Measurements from ENCODE around the gene IDH3B.

DNA sequence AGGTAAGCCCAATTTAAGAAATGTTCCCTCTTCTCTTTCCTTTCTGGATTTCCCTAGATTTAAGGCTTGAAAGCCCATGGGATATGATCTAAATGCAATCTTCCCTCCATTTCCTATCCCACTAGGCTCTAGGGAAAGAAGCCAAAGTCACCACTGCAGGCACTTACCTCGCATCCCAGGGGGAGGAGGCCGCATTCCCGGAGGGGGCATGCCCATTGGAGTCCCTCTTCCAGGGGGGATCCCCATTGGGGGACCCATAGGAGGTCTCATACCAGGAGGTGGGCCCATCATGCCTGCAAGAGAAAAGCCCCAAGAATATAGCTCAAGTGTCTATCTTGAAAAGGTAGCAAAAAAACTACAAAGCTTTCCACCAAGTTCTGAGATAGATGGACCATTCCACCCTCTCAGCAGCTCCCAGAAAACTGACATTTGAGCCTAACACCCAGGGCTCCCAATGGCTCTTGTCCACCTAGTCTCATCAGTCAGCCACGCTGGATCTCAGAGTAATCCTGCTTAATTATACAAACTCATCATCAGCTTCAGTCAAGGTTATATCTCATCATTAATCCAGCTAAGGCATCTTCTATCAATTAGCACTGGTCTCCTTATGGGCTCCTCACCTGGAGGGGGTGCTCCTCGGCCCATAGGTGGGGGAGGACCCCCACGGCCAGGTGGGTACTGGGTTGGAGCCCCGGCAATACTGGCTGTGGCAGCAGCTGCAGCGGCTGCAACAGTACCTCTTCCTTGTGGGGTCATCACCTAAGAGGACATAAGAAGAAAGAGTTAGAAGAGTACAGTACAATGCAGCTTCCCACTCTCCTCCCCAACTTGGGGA lies 7.9 kb downstream of the SNRPB start:
- PRO-cap, 3 experiments, result no peak in any of the 3 experiments
- RAMPAGE, long total RNA, result no peak
- RRBS, 2 experiments, result no CpG with 5 or more reads among the region's 8 CpGs

- PRO-cap, 3 experiments, result no peak in any of the 3 experiments
- RAMPAGE, long total RNA, result no peak
- RRBS, 2 experiments, result no CpG with 5 or more reads among the region's 9 CpGs
Observed at GRCh38 chr20:2467303-2468048, 3.1 kb downstream of the SNRPB start.

GRCh38 chr20:2664097-2664394 lies at the start of gene IDH3B:
TSS of gene IDH3B (minus strand) at chr20:2664216.
- PRO-cap, 3 experiments, result peak in 3 of 3 experiments; most common plus-strand start chr20:2664277 (in 2); most common minus-strand start chr20:2664188 (in 1)
- RAMPAGE, long total RNA, result start-site peak on the minus strand at chr20:2664195-2664207, 553 and 575 reads in 2 replicates
- RRBS, 2 experiments, result 1 to 2% methylated on average over 11 of the region's 23 CpGs

DNA sequence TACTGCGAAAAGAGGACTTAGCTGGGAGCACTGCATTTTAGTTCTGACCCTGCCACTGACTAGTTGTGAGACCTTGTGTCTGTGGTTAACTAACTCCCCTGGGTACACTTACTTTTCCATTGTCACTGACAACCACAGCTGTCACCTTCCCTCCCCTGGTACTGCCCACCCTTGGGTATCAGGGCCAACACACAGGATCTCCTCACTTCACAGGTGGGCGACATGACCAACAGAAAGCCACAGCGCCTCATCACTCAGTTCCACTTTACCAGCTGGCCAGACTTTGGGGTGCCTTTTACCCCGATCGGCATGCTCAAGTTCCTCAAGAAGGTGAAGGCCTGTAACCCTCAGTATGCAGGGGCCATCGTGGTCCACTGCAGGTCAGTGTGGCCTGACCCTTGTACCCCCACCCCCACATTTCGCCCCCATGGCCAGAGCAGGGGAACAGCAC lies 21.6 kb upstream of the GNRH2 start:
- PRO-cap, 3 experiments, result no peak in any of the 3 experiments
- RAMPAGE, long total RNA, result no peak
- RRBS, 2 experiments, result no CpG with 5 or more reads among the region's 7 CpGs

DNA sequence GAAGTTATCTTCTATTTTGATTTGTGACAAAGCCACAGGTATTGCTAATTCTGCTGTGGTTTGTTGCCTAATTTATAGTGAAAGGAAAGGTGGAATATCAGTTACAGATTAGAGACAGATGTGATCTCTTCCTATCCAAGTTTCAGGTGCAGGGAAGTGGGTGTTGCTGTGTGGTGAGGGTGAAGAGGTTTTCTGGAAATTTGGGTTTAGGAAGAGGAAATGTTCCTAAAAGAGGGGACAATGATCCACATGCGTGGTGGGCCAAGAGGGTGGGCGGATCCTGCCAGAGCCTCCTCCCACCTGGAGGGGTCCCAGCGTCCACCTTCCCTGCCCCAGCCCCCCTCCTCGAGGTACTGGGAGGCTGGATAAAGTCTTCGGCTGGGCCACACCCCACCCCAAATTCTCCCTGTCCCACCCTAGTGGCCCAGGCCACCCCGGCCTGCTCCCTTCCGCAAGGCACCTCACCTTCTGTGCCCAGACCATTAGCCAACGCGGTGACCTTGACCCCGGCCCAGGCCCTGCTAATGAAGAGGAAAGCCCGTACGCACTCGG lies 382 bp upstream of the OXT start:
- PRO-cap, 3 experiments, result no peak in any of the 3 experiments
- RAMPAGE, long total RNA, result no peak
- RRBS, 2 experiments, result 59 to 65% methylated on average over 3 to 5 of the region's 13 CpGs

DNA sequence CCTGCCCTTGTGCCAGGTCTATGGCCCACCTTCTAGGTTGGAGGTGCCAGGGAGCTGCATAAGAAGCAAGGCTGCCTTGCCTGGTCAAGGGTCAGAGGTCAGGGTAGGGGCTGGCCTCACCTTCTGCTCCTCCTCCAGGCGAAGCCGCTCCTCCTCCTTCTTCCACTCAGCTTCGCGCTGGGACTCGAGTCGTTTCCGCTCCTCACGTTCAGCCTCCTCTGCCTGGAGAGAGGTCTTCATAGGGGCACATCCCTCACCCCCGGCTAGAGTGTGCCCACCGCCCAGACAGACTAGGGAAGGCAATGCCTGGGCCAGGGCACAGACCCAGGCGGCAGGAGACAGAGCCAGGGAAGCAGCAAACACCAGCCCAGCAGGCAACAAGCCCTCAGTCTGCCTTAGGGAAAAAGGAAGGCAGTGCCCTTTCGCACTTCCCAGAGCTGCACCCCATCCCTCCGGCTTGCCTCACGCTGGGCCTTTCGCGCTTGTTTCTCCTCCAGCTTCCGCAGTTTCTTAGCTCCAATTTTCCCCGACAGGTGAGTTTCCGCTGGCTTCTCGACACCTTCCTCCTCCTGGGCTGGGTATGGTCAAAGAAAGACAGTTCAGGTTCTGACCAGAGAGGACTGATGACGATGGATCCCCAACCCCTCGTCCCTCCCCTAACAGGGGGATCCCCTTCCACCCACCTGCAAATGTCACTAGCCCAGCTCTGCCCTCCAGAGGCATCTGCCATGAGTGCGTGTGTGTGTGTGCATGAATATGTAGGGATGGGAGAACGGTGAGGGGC lies 4.4 kb downstream of the DDRGK1 start:
- PRO-cap, 3 experiments, result no peak in any of the 3 experiments
- RAMPAGE, long total RNA, result no peak
- RRBS, 2 experiments, result no CpG with 5 or more reads among the region's 24 CpGs

DNA sequence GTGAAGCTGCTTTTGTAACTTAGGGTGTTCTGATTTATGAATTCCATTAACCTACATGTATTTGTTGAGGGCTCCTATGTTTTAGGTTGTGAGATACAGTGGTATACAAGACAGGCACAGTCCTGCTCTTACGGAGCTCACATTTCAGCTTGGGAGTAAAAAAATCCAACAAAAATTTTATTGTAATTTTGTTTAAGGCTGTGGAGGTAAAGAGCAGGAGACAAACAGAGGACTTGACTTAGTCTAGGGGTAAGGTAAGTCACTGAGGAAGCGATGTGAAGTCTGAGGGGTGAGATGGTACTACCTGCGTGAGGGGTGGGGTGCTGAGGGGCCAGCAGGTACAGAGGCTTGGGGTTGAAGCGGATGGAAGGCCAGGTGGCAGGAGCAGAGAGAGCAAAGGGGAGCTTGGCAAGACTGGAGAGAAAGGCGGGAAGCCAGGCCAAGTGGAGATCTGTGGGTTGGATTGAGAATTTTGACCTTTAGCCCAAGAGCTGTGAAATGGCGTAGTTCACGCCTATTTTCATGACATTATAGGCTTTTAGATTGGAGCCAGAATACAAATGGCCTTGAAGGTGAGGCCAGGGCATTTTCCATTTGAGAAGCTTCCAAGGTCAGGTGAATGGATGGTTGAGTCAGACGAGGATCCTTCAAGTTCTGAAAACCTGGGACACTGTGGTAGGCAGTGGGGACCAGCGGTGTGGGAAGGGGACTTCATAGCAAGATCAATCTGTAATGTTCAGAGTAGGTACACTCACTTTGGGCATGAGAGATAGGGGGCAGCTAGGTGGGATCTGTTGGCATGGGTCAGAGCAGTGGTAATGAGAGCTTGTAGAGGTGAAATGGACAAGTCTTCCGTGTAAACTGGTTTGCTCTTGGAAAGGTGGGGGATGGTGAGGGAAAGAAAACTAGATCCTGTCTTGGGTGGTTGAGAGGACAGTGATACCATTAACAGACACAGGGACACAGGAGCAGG lies 2.5 kb downstream of the ATRN start:
- PRO-cap, 3 experiments, result no peak in any of the 3 experiments
- RAMPAGE, long total RNA, result no peak
- RRBS, 2 experiments, result no CpG with 5 or more reads among the region's 10 CpGs

GRCh38 chr20:3679408-3679682 lies 2.5 kb downstream of the ADAM33 start:
- PRO-cap, 3 experiments, result no peak in any of the 3 experiments
- RAMPAGE, long total RNA, result no peak
- RRBS, 2 experiments, result no CpG with 5 or more reads among the region's 5 CpGs

GRCh38 chr20:3728638-3729315 lies 3.7 kb upstream of the HSPA12B start:
- PRO-cap, 3 experiments, result no peak in any of the 3 experiments
- RAMPAGE, long total RNA, result no peak
- RRBS, 2 experiments, result 65 to 73% methylated on average over 2 of the region's 4 CpGs

DNA sequence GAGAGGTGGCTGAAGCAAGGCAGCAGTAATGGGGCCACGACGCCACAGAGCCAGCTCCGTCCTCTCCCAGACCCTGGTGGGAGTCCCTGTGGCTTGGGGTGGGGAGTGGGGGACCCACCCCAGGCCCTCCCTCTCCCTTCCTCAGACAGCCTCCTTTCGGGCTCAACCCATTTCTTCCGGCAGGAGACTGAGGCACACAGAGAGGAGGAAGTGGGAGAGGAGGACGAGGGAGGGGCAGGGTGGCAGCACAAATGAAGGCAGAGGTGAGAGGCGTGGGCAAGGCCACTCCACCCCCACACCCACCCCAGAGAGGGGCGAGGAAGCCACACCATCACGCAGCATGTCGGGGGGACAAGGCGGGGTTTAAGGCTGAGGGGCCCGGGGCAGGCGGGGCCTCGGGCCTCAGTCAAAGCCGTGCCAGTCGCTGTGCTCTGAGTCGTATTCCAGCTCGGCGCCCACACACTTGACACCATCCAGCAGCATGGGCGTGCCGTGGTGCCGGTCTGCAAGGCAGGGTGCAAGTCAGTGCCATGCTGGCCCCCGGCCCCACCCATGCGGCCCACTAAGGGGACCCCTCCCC lies 13.8 kb downstream of the ADISSP start:
- PRO-cap, 3 experiments, result no peak in any of the 3 experiments
- RAMPAGE, long total RNA, result no peak
- RRBS, 2 experiments, result 41 to 44% methylated on average over 5 to 9 of the region's 24 CpGs

- PRO-cap, 3 experiments, result no peak in any of the 3 experiments
- RAMPAGE, long total RNA, result no peak
- RRBS, 2 experiments, result no CpG with 5 or more reads among the region's 5 CpGs
Observed at GRCh38 chr20:3754774-3755185, 12.8 kb downstream of the ADISSP start.

DNA sequence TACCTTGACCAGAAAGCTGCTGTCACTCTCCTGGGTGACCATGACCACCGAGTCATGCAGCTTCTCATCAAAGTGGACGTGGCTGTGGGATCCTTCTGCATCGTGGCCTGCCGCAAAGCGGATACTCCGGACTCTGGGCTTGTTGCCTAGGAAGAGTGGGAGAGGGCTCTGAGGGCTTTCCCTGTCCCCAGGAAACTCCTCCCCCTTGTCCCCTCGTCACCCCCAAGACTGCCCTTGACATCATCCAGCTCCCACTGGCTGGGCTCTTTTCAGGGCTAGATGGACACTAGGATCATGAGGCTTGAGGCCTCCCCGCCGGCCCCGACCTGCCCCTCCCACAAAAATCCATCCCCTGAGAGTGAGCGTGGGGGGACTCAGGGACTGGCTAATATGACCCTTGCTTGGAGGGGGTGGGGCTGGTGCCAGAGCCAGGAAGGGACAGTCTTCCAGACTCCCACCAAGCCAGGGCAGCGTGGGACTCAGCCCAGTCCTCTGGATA lies 9.0 kb downstream of the ADISSP start:
- PRO-cap, 3 experiments, result peak in 1 of 3 experiments; most common plus-strand start position 289 of the sequence (in 1); most common minus-strand start position 135 of the sequence (in 1)
- RAMPAGE, long total RNA, result no peak
- RRBS, 2 experiments, result no CpG with 5 or more reads among the region's 12 CpGs

- PRO-cap, 3 experiments, result peak in 1 of 3 experiments; most common minus-strand start chr20:3768705 (in 1)
- RAMPAGE, long total RNA, result no peak
- RRBS, 2 experiments, result 2% methylated on average over 28 of the region's 61 CpGs
Observed at GRCh38 chr20:3768260-3769446, 1.1 kb upstream of the ADISSP start.

GRCh38 chr20:3811400-3812350 lies 8.7 kb upstream of the AP5S1 start:
- PRO-cap, 3 experiments, result peak in 3 of 3 experiments; most common plus-strand start chr20:3812037 (in 1); most common minus-strand start chr20:3811534 (in 1)
- RAMPAGE, long total RNA, result no peak
- RRBS, 2 experiments, result no CpG with 5 or more reads among the region's 20 CpGs

GRCh38 chr20:3875059-3875802 lies 14.0 kb upstream of the PANK2 start:
- PRO-cap, 3 experiments, result no peak in any of the 3 experiments
- RAMPAGE, long total RNA, result no peak
- RRBS, 2 experiments, result no CpG with 5 or more reads among the region's 6 CpGs

DNA sequence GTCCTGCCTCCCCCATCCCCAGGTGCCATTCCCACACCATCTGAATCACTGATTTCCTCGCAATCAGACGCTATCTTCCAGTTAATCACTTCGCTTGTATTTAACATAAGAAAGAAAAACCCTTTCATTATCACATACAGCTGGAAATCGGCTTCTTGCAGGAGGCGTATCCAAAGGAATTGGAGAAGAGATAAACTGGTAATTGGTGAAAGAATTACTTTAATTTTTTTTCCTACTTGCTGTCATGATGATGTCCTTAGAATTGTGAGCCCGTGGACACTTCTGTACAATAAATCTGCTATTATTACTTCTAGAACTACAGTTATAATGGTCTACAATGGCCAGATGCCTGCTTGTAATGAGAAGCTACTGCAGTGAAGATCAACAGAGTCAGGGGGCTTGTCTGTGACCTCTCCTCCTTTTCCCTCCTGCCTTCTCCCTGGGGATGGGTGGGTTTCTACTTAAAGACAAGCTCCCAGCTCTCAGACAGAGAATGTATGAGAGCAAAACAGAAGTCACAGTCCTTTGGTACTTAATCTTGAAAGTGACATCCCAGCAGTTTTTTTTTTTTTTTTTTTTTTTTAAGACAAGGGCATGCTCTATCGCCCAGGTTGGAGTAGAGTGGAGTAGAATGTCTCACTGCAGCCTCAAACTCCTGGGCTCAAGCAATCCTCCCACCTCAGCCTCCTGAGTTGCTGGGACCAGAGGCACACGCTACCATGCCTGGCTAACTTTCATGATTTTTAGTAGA lies 13.2 kb upstream of the PANK2 start:
- PRO-cap, 3 experiments, result no peak in any of the 3 experiments
- RAMPAGE, long total RNA, result no peak
- RRBS, 2 experiments, result no CpG with 5 or more reads among the region's 8 CpGs

GRCh38 chr20:3888057-3888607 lies 1.1 kb upstream of the PANK2 start:
- PRO-cap, 3 experiments, result peak in 2 of 3 experiments; most common plus-strand start chr20:3888447 (in 2)
- RAMPAGE, long total RNA, result no peak
- RRBS, 2 experiments, result no CpG with 5 or more reads among the region's 14 CpGs

- PRO-cap, 3 experiments, result no peak in any of the 3 experiments
- RAMPAGE, long total RNA, result no peak
- RRBS, 2 experiments, result no CpG with 5 or more reads among the region's 5 CpGs
Observed at GRCh38 chr20:3933260-3933737, 44.1 kb downstream of the PANK2 start.

DNA sequence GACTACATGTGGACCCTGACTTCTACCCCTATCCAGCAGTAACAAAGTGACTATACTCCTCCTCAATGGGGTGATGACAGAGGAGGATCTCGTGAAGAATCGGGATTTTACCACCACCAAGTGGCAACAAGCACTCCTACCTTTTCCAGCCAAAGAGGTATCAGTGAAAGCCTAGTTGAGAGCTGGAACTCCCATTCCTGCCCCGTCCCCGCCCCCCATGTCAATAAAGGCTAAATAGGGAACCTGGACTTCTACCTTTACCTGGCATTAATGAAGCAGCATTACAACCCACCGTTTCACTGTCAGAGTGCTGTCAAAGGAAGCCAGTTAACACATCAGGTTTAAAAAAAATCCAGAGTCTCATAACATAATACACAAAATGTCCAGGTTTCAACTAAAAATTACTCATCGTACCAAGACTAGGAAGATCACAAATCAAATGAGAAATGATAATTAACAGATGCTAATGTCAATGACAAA lies 45.3 kb downstream of the RNF24 start:
- PRO-cap, 3 experiments, result no peak in any of the 3 experiments
- RAMPAGE, long total RNA, result no peak
- RRBS, 2 experiments, result no CpG with 5 or more reads among the region's 6 CpGs

GRCh38 chr20:4060037-4060846 lies 44.9 kb upstream of the RNF24 start:
- PRO-cap, 3 experiments, result peak in 1 of 3 experiments; most common plus-strand start chr20:4060694 (in 1)
- RAMPAGE, long total RNA, result no peak
- RRBS, 2 experiments, result no CpG with 5 or more reads among the region's 12 CpGs

Measured in skeletal muscle tissue (tissue), 7 donors.